Metastatic Breast Carcinoma in the Ovary (tissue), 3 donors: ENCODE measurements around a stretch of chr2.

- PRO-cap, 3 experiments: peak in 3 of 3 experiments; most common plus-strand start chr2:76748493 (in 3); most common minus-strand start chr2:76748359 (in 1)
Measured at GRCh38 chr2:76748059-76748570, 774.1 kb downstream of the LRRTM4 start.

GRCh38 chr2:79270522-79270921, 111.0 kb upstream of the REG3A start:
- PRO-cap, 3 experiments: peak in 3 of 3 experiments; most common minus-strand start chr2:79270708 (in 3)

GRCh38 chr2:79863072-79863612, 350.3 kb downstream of the CTNNA2 start:
- PRO-cap, 3 experiments: no peak in any of the 3 experiments

- PRO-cap, 3 experiments: peak in 1 of 3 experiments; most common plus-strand start chr2:81482295 (in 1); most common minus-strand start chr2:81482123 (in 1)
Measured at GRCh38 chr2:81481875-81482468, 1177.4 kb upstream of the LRRTM1 start.

DNA sequence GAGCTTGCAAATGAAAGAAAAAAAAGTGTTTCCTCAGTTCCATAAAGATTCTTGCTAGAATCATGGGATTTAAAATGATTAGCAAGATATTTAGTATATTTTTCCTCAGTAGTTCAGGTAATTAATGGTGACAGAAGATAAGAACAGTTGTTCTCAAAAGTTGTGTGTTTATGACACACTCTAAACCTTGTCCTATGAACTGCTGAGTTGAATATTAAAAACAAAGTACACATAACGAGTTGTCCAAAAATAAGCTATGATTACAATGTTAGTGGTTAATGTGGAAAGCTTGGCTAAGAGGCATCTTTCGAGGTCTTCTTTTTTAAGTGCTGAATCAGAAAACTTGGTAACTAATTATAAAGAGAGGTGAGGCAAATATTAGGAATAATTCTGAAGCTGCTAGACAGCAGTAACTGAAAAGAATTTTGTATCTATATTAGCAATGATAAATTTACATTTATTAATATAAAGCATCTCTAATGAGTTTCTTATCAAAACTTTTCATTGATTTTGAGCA, 1088.7 kb downstream of the SUCLG1 start:
- PRO-cap, 3 experiments: no peak in any of the 3 experiments

DNA sequence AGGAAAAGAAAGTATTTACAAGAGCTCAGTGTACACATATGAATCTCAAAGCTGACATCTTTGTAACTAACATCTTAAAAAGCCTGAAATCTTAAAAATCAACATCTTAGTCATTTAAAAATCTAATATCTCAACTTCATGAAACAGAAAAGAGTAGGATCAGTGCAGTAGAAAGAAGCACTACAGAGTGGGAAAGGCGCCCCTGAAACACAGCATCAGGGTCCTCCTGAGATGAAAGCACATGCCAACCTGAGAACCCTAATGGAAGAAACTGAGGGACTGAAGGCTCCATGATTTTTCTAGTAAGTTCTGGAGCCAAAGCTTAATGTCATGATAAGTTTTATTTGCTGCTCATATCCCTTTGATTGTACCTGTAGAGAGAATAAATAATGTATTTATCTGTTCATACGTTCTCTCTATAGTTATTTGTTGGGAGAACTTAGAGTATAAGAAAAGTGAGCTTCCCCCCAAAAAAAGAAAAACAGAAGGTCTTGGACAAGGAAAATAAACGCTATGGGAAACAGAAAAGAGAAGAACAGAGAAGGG, 465.8 kb downstream of the SUCLG1 start:
- PRO-cap, 3 experiments: peak in 2 of 3 experiments; most common minus-strand start position 257 of the sequence (in 2)

- PRO-cap, 3 experiments: no peak in any of the 3 experiments
Measured at GRCh38 chr2:84297132-84297461, 162.0 kb downstream of the SUCLG1 start.

- PRO-cap, 3 experiments: no peak in any of the 3 experiments
Measured at GRCh38 chr2:84832894-84833368, 48.0 kb downstream of the TRABD2A start.

- PRO-cap, 3 experiments: peak in 2 of 3 experiments; most common plus-strand start chr2:84882327 (in 1); most common minus-strand start chr2:84882247 (in 2)
Measured at GRCh38 chr2:84882111-84882445, 1.2 kb upstream of the TRABD2A start.

GRCh38 chr2:84924693-84924932, 19.2 kb downstream of the TMSB10 start:
- PRO-cap, 3 experiments: peak in 2 of 3 experiments; most common minus-strand start chr2:84924843 (in 2)

DNA sequence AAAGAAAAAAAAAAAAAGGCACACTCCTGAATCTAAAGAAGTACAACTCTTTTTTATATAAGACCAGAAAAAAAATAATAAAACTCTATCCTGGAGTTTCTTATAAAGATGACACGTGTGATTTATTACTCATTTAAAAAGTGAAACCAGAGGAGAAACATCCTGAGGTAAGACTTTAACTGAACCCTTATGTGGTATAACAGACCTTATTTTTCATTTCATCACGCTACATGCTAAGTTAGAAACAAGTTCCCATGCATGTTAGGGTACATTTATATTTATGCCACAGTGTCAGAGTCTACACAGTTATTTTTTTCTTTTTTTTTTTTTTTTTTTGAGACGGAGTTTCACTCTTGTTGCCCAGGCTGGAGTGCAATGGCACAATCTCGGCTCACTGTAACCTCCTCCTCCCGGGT, 32.4 kb upstream of the KCMF1 start:
- PRO-cap, 3 experiments: no peak in any of the 3 experiments

GRCh38 chr2:84941175-84941384, 29.9 kb upstream of the KCMF1 start:
- PRO-cap, 3 experiments: no peak in any of the 3 experiments

DNA sequence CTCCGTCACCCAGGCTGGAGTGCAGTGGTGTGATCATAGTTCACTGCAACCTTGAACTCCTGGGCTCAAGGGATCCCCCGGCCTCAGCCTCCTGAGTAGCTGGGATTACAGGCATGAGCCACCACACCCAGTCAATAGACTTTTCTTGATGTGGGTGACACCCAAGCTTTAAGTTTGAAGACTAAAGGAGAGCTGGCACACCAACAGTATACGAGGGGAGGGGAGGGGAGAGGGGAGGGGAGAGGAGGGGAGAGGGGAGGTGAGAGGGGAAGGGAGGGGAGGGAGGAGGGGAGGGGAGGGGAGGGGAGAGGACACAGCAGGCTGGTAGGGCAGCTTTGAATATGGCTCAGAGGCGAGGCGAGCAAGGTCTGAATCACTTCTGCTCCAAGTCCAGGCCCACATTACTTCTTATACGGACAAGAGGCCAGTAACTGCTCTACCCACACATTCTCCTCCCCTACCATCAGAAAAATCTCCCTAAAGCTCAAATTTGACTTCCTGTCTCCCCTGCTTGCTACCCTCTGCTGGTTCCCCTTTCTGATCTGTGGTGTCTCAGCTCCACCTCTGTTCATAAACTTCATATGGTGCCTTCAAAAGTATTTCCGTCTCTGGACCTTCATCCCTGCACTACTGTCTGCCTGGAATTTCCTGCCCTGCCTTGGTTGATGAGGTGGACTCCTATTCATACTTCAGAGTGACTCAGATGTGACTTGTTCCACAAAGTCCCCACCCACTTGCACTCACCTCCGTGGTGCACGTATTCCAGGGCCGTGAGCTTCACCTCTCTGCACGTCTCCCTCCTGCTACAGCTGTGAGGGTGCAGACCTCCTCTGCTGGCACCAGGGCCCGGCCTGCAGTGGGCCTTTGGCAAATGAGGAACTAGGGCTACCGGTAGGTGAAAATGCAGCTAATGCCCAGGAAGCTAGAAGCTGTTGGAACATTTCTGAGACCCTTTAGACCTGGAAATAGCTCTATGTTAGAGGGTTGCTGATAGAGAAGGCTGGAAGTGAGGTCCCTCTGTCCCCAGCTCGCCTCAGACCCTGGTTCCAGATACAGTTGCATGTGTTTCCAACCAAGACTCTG, 24.7 kb upstream of the KCMF1 start:
- PRO-cap, 3 experiments: no peak in any of the 3 experiments

DNA sequence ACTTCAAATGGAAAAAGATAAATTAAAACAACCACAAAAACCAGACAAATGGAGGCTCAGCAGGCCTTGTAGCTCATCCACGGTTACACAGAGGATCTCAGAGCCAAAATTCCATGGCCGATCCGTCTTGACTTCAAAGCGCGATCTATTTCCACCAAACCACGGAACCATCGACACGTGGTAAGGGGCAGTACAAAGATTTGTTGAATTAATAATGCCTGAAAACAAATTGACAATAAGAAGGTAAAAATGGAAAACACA, 1.0 kb upstream of the KCMF1 start:
- PRO-cap, 3 experiments: no peak in any of the 3 experiments

DNA sequence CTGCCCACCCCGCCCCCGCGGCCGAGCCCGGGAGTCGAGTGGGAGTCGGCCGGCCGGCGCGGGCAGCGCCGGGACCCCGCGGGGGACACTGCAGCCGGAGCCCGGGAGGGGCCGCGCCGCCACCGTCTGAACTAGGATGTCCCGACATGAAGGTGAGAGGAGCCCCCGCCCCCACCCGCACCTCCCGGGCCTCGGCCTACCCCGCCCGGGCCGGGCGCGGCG, 266 bp downstream of the KCMF1 start:
- PRO-cap, 3 experiments: peak in 2 of 3 experiments; most common plus-strand start position 33 of the sequence (in 1); most common minus-strand start position 148 of the sequence (in 2)

GRCh38 chr2:84991292-84991900, 20.4 kb downstream of the KCMF1 start:
- PRO-cap, 3 experiments: no peak in any of the 3 experiments

GRCh38 chr2:85034869-85035646, 64.1 kb downstream of the KCMF1 start:
- PRO-cap, 3 experiments: no peak in any of the 3 experiments

DNA sequence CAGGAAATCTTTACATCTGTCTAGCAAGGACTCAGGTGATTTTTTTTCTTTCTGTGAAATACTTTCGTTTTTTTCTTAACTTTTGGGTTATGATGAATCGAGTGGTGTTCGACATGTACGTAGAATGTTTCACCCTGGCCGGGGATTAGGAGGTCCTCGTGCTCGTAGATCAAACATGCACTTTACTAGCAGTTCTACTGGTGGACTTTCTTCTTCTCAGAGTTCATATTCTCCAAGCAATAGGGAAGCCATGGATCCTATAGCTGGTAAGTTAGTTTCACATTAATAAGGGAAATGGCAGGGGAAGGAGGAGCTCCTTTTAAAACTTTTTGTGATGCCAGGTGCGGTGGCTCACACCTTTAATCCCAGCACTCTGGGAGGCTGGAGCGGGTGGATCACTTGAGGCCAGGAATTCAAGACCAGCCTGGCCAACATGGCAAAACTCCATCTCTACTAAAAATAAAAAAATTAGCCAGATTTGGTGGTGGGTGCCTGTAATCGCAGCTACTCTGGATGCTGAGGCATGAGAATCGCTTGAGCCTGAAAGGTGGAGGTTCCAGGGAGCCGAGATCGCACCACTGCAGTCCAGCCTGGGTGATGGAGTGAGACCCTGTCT, 75.2 kb downstream of the KCMF1 start:
- PRO-cap, 3 experiments: no peak in any of the 3 experiments

- PRO-cap, 3 experiments: no peak in any of the 3 experiments
Measured at GRCh38 chr2:85047435-85048228, 76.7 kb downstream of the KCMF1 start.

GRCh38 chr2:85056269-85057026, 76.7 kb upstream of the TCF7L1 start:
- PRO-cap, 3 experiments: no peak in any of the 3 experiments